Ishikawa (cell line): ENCODE measurements around a stretch of chr6.

GRCh38 chr6:122833053-122833620 is 44.1 kb downstream of the SMPDL3A start:
- RRBS, result no CpG with 5 or more reads among the region's 7 CpGs

- RRBS, result no CpG with 5 or more reads among the region's 6 CpGs
These were observed 66.0 kb downstream of the TRDN start for GRCh38 chr6:123570732-123571231.

DNA sequence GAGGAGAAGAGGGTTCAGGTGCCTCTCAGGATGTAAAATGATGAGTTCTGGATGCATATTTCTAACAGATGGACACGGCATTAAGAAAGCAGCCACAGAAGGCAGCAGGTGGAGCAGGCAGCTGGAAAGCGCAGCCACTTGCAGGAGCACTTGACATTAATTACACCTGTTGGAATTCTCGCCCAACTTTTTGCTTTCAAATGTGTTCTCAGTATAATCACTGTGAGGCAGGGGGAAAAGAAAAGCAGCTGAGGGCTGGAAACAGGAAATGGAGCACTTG is 164.2 kb downstream of the NKAIN2 start:
- RRBS, result no CpG with 5 or more reads among the region's 3 CpGs

DNA sequence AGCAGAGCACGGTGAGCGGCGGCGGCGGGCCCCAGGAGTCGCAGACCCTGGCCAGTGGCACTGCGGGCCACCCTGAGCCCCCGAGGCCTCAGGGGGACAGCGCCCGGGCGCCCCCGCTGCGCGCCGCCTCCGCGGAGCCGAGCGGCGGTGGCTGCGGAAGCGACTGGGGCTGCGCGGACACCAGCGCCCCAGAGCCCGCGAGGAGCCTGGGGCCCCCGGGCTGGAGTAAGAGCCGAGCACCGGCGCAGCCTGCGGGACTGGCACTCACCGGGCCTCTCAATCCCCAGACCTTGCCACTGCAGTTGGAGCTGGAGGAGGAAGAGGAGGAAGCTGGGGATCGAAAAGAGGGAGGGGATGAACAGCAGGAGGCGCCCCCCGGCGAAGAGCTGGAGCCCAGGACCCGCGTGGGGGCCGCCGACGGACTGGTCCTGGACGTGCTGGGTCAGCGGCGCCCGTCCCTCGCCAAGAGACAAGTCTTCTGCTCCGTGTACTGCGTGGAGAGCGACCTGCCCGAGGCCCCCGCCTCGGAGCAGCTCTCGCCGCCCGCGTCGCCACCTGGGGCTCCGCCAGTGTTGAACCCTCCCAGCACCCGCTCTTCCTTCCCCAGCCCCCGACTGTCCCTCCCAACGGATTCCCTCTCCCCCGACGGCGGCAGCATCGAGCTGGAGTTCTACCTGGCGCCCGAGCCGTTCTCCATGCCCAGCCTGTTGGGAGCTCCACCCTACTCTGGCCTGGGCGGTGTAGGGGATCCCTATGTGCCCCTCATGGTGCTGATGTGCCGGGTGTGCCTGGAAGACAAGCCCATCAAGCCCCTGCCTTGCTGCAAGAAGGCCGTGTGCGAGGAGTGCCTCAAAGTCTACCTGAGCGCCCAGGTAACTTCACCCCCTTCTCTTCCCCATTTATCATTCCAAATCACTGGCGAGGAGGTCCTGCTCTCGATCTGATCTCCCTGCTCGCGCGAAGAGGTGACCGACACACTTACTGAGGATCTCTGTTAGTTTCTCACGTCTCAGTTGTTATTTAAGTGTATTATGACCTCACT is 639 bp downstream of the RNF217 start:
- RRBS, result 4% methylated on average over 16 of the region's 81 CpGs

- RRBS, result under 1% methylated on average over 9 of the region's 55 CpGs
These were observed 53.9 kb upstream of the TPD52L1 start for GRCh38 chr6:125099353-125100493.

- RRBS, result no CpG with 5 or more reads among the region's 21 CpGs
These were observed 1.3 kb downstream of the TPD52L1 start for GRCh38 chr6:125154713-125155464.

- RRBS, result no CpG with 5 or more reads among the region's 7 CpGs
These were observed 48.5 kb downstream of the TPD52L1 start for GRCh38 chr6:125201842-125202705.

DNA sequence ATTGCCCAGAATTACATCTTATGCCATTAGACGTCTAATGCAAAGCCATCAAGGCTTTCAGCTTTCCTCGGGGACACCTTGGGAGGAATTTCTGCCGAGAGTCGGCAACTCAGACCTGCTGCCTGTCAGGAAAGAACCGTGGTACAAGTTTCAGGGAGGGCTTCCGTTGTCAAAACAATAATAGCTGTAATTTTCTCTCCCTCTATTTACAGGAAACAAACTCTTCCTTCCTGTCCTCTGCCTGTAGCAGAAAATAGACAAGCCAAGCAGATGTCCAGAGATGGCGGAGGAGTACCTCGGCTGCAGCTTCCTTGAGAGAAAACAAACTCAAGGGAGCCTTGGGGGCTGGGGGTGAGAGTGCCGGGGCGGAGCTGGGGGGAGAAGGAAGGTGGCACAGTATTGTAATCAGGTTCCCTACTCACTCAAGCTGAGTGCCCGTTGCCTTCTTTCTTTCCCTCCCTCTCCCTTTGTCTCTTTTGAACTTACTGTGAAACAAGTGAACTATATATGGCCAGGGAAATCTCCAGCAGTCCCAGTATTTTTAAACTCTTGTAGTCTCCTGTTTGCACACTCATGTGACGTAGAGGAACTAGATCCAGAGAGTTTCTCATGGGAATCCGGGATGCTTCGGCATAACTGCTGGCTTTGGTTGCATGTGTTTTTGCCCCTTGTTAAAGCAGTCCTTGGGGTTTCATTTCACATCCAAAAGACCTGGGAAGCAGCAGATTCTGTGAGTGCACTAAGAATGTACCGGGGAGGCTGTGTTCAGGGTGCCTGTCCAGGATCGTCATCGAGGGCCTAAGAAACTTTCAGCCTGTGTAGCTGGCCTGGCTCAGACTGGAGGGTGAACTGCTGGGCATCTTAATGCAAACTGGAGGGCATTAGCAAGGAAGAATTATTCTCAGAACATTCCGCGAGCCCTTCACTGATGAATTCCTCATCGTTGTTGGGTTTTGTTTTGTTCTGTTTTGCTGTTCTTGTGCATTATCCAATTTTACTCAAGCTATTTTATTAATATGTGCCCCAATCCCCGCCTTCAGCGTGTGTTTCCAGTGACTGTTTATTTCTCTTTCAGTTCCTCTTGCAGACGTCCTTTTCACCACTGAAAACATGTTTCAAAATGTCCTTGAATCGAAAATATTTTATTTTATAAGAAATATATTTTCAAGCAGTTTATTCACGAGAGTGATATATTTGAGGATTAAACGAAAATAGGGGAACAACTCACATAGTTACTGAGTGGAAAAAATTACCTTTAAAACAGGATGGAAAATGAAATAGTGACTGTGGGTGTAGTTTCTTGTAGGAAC is 44.7 kb upstream of the HDDC2 start:
- RRBS, result 93% methylated on average over 3 of the region's 26 CpGs

GRCh38 chr6:125752713-125753098 is 3.3 kb downstream of the HEY2 start:
- RRBS, result no CpG with 5 or more reads among the region's 2 CpGs

DNA sequence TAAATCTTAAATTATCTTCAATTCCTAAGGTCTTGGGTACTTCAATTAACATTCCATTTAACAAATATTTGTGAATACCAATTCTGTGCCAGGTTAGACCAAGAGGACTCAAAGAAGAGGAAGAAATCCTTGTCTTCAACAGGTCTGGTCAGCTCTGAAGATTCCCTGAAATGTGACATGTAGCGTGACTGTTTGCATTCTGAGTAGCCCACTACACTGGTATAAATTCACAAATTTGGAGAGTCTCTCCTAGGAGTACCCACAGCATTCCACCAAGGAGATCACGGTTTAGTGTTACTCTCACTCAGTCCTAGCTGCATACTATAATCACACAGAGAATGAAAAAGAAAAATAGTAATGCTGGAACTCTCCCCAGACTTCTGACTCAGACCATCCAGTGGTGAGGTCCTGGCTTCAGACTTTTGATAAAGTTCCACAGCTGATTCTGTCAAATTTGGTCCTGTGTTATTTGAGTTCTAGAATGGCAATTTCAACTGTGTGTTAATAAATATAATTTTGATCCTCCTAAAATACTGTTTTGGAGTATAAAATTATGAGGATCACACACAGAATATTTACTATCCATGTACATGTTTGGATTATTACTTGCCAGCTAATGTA is 4.9 kb upstream of the KIAA0408 start:
- RRBS, result no CpG with 5 or more reads among the region's 2 CpGs

DNA sequence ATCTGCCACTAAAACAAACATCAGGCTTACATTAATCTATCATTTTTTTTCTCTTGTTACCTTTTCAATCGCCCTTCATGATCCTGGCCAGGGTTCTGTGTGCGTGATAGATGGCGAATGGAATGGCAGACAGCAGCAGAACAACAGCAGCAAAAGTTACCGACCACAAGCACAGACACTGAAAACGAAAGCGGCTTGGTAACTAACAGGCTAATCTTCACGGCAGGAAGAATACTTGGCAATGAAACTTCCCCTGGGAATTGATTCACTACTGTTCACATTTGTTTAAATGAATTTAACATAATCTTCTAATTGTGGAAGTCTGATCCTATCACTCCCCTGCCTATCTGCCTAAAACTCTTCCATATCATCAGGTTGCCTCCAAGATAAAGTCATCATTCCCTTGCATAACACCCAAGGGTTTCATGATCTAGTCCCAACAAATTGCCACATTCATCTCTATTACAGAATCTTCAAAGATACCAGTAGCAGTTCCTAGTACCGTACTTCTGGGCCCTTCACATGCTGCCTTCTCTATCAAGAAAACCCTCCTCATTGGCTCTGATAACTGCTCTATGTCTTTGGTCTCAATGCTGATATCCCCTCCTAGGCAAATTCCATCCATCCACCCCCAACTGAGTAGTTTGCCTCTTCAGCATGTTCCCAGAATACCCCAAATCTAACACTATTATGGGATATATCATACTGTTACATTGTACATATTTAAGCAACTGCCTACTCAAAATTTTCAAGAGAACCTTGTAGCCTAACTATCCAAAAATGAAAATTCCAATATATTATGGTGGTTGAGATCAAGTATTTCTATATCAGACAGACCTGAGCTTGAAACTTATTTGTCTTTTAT is 28.5 kb downstream of the PTPRK start:
- RRBS, result no CpG with 5 or more reads among the region's 8 CpGs

- RRBS, result no CpG with 5 or more reads among the region's 6 CpGs
These were observed 9.0 kb downstream of the PTPRK start for GRCh38 chr6:128511208-128512046.

DNA sequence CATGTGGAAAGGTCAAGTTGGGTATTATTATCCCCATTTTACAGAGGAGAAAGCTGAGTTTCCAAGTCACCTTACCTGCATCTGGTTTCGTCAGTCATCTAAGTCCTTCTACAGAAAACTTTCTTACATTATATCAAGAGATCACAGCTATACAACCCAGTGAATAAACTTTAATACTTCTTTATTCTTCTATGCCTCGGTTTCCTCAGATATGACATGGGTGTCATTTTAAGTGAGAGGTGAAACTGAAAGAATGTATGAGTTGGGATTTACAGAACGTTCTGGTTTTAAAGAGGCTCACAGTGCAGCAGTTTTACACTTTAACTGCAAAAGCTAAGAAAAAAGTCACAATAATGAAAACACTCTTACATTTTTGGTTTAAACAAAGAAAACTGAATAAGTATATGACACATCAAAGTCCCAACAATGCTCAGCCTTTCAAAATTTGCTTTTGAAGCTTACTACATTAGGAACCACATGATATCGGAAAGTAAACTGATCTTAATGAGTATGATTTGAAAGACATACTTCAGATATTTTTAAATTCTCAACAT is 3.0 kb downstream of the PTPRK start:
- RRBS, result no CpG with 5 or more reads among the region's 4 CpGs

GRCh38 chr6:128912578-128913084 is 29.7 kb downstream of the LAMA2 start:
- RRBS, result no CpG with 5 or more reads among the region's 3 CpGs

DNA sequence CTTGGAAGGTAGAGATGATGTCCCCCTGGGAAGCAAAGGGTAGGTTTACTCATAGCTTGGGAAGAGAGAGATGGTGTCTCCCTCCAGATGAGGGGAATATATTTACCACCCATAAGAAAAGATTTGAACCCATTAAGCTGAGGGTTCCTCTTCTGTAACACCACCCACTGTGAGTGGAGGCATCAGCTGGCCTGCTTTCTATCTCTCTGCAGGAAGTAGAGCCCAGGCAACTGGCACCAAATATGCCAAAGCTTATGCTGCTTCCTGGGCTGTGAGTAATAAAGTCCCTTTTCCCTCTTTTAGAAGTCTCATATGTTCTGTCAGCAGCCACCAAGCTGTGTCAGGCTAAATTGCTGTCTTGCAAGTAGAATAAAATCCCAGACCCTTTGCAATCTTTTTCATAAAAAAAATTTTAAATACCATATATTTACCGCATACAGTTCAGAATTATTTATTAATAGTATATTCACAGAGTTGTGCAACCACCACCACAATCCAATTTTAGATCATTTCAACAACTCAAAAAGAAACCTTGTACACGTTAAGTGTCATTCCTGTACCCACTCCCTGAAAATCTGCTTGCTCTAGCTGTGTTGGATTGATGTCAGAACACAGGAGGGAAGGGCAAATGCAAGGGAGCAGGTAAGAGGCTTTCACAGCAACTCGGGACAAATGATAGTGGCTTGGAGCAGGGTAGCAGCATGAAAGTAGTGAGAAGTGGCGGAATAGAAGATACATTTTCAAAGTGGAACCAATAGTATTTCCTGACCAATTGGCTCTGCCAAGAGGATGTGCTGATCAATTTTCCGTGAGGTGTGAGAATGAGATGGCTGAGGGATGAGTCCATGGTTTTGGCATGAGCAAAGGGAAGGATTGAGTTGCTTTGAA is 241.6 kb downstream of the LAMA2 start:
- RRBS, result no CpG with 5 or more reads among the region's 5 CpGs

DNA sequence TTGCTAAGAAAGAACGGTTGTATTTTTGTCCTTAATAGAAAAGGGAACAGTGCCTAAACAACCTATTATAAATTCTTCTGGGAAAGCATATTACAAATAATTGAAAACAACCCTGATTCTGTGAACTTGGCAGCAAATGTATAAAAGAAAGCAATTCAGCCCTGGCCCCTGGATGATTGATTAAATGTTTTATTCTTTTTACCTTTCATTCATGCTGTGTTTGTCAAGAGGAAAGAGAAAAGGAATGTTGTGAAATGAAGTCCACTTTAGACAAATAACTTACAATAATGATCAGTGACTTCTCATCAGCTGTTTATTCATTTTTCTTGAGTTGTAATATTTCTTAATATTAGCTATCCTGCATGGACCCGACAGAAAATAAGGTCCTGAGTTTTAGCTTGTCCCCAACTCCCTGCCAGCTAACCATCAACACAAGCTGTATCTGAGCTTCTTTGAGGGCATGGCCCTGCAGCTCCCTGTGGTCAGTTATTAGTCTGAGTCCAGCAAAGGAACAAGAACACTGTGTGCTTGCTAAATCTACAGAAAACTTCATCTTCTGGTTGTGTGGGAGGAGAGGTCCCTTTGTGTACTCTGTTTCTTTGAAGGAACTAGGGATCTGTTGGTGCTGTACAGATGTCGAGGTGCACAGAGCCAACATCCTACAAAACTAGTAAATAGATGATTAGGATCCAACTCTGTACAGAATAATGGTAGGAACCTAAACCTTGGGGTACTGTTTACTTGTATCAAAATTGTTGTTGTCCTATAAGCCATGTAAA is 248.3 kb downstream of the LAMA2 start:
- RRBS, result no CpG with 5 or more reads among the region's 3 CpGs

DNA sequence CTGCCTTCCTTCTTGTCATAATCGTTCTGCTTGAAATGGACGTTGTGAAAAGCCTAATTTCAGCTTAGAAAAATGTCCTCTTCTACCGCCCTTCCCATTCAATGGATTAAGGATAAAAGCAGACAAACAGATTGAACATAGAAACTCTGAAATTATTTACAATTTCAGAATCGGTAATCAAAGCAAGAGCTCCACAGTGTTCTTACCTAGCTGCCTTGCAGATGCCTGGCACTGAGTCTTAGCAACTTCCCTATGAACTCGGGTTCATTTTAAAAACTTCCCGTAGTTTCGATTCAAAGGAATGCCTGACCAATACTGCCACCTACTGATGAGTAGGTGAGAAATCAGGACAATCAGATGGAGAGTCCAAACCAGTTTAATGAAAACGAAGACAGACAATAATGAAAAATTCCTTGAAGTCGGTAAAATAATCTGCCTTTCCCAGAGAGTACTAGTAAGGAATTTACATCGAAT is 134.8 kb downstream of the ARHGAP18 start:
- RRBS, result no CpG with 5 or more reads among the region's 10 CpGs

DNA sequence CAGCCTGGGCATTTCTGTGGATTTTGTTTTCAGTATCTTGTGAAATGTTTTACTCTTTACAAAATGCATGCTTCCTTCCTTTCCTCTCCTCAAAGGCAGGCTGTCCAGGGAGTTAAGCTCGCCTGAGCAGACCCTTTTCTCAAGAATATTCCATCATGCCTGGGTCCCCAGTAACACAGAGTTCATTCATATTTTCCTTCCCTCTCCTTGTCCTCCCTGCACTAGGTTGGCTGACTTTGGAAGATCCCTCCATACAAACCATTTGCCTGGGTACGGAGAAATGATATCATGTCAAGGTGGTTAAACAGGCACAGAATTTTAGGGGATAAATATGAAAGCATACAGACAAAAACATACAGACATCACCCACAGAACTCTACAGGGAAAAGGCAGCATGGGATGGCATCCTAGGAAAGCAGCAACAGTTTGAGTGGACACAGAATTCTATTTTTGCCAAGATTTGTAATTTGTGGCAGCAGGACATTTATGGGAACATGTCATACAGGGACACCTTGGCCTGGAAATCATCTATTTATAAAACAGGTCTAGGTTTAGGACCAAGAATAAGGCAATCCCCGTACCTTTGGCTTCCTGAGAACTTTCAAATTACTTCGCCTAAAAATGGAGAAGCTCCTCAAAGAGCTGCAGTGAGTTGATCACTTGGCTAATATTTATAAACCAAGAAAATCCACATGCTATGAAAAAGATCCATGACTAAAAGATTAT is 17.6 kb downstream of the ARHGAP18 start:
- RRBS, result no CpG with 5 or more reads among the region's 4 CpGs

DNA sequence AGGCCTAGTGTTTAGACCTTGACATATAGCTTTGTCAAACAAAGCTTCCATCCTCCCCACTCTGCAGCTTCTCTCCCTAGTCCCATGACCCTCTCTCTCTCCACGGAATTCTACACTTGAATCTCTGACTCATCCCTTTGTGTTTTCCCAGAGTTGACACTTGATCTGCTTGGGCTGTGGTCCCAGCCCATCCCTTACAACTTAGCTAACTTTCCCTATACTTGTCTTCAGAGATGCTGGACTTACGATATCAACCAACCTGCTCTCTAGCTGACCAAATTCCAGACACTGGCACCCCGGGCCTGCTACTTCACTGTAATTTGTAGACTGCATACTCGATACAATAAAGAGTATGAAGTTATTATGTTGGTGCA is 34.7 kb upstream of the ARHGAP18 start:
- RRBS, result no CpG with 5 or more reads among the region's 4 CpGs

- RRBS, result no CpG with 5 or more reads among the region's 4 CpGs
These were observed 38.3 kb upstream of the ARHGAP18 start for GRCh38 chr6:129748169-129748773.